Bronchus fibroblast of lung (primary cell): ENCODE measurements around a stretch of chr4.

DNA sequence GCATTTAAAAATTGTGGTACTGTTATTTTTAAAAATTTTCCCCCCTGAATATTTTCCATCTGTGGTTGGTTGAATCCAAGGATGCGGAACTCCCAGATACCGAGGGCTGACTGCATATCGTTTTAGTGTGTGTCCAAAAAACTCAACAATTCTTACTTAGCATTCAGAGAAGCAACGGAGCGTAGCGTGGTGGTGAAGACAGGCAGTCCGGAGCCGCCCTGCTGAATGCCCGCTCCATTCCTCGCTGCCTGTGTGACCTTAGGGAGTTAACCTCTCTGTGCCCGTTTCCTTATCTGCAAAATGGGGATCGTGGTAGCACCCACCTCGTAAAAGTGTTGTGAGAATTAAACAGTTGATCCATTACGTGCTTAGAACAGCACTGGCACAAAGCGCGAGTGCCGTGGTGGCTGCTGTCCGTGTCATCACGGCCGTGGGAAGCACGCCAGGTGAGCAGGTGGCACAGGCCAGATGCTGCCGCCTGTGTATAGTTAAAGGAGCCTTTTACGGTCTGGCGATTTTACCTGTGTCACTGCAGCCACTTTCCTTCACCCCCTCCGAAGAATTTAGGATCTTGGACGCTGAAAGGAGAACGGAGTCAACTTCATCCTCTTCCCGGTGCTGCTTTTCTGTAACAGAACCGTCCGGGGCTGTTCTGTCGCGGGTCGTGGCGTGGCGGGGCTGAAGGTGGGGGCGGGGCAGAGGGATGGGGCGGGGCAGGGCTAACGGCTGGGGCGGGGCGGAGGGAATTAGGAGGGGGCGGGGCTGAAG is 925 bp downstream of the CCDC110 start:
- RAMPAGE, long total RNA = no peak

- RAMPAGE, long total RNA = no peak
These were observed 3.6 kb downstream of the PDLIM3 start for GRCh38 chr4:185531571-185532153.

DNA sequence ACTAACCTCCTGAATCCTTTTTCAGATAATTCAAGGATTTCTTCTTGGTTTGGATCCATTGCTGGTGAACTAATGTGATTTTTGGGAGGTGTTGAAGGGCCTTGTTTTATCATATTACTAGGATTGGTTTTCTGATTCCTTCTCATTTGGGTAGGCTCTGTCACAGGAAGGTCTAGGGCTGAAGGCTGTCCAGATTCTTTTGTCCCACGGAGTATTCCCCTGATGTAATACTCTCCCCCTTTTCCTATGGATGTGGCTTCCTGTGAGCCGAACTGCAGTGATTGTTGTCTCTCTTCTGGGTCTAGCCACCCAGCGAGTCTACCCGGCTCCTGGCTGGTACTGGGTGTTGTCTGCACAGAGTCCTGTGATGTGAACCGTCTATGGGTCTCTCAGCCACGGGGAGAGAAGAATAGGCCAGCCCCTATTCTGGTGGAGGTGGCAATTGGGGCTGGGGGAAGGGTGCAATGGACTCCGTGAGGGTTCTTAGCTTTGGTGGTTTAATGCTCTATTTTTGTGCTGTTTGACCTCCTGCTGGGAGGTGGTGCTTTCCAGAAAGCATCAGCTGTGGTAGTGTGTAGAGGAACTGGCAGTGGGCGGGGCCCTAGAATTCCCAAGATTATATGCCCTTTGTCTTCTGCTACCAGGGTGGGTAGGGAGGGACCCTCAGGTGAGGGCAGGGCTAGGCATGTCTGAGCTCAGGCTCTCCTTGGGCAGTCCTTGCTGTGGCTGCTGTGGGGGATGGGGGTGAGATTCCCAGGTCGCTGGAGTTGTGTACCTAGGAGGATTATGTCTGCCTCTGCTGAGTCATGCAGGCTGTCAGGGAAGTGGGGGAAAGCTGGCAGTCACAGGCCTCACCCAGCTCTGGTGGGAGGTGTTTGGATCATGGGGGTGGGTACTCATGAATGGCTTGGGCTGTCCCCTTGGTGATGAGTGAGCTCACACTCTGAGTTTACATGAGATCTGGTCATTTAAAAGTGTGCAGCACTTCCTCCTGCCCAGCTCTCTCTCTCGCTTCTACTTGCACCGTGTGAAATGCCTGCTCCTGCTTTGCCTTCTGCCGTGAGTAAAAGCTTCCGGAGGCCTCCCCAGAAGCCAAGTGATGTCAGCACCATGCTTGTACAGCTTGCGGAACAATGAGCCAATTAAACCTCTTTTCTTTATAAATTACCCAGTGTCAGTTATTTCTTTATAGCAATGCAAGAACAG is 24.3 kb upstream of the PDLIM3 start:
- RAMPAGE, long total RNA = no peak

- RAMPAGE, long total RNA = no peak
These were observed 83.7 kb upstream of the PDLIM3 start for GRCh38 chr4:185619117-185619371.

DNA sequence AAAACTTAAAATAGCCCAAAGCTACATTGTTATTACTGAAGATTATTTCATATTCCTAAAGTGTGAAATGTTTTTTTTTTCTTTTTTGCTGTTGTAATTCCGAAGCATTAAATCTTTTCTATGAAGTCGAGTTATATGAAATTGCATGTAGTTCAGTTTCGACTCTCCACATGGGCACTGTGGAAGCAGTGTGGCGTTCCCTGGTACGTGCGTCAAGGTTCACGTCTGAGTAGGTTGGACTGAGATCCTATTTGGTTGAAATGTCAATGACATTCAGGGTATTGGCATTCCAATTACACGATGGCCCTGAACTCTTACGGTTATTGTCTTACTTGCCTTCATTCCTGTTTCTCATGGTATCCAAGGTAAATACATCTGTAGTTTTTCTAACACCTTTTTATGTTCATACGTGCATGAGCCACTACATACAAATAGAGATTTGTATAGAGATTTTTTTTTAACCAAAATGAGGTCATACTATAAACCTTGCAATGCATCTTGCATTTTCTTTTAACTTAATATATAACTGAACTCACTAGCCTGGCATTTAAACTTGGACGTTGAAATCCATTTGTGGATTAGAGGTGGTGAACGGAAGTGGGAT is 128.7 kb downstream of the SORBS2 start:
- RAMPAGE, long total RNA = no peak

- RAMPAGE, long total RNA = no peak
These were observed 92.8 kb downstream of the SORBS2 start for GRCh38 chr4:185719134-185719600.

- RAMPAGE, long total RNA = no peak
These were observed 69.3 kb downstream of the SORBS2 start for GRCh38 chr4:185742674-185743148.

GRCh38 chr4:185743435-185744344 is 68.3 kb downstream of the SORBS2 start:
- RAMPAGE, long total RNA = no peak

DNA sequence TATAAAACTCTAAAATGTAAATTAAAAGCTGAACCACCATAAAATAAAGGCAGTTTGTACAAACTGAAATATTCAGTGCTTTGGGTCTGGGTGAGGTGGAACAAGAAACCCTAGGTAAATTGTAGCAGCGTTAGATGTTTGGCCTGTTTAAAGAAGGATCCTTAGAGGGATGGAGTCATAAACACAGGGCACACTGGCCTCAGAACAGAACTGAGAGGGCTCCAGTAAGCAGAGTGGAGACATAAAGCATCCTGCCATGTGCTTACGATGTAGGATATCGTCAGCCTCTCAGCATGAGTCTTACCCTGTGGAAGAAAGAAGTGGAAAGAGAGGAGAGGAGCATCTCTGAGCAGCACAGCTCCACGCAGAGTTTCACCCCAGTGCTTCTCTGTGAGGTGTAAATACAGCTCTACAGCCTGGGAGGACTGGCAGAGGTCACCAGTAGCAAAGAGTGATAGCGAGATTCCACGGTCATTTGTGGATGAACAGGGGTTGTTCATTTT is 27.7 kb upstream of the SORBS2 start:
- RAMPAGE, long total RNA = no peak

- RAMPAGE, long total RNA = no peak
These were observed 53.9 kb upstream of the SORBS2 start for GRCh38 chr4:185865678-185866464.

DNA sequence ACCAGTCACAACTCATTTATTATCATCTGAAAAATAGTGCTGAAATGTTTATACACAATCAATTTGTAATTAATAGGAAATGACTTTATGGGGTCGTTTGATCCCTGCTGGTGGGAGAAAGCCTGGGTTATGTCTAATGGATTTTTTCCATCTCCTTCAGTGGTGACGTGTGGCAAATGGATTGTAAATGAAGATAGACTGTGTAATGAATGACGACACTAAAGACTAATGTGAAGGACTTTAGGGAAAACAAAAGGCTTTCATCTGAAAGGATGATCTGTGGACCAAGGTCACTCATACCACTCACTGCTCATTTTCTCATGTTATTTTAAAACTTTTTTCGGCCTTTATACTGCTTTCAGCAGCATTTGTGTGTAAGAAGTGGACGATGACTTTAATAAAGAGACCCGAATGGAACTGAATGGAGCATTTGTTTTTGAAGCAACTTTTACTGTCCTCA is 102.9 kb upstream of the SORBS2 start:
- RAMPAGE, long total RNA = no peak

GRCh38 chr4:185924602-185924867 is 112.5 kb upstream of the SORBS2 start:
- RAMPAGE, long total RNA = no peak

- RAMPAGE, long total RNA = no peak
These were observed 10.3 kb downstream of the TLR3 start for GRCh38 chr4:186079206-186079774.

GRCh38 chr4:186190380-186190885 is 934 bp upstream of the CYP4V2 start:
- RAMPAGE, long total RNA = no peak

DNA sequence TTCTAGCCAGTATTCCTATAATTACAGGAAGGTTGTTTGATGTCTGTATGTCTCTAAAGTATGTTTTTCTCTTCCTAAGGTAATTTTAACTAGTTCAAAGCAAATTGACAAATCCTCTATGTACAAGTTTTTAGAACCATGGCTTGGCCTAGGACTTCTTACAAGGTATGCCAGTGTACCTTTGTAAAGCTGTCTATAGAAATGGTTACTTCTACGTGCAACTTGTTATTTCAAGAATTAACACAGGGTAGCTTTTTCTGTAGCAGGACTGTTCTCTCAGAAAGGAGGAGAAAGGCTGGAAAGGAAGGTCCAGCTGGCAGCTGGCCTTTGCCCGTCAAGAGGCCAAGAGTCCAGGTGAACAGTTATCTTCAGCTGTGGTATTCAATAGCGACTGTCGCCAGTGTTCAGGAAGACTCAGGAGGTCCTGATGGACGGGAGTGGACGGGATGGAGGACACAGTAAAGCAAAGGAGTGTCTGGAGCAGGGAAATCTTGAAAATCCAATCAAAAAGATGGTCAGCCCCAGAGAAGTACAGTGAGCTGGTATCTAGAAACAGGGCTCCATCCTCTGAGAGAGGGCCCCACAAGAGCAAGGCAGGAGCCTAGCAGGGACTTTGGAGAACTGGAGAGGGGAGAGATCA is 4.7 kb downstream of the CYP4V2 start:
- RAMPAGE, long total RNA = no peak

DNA sequence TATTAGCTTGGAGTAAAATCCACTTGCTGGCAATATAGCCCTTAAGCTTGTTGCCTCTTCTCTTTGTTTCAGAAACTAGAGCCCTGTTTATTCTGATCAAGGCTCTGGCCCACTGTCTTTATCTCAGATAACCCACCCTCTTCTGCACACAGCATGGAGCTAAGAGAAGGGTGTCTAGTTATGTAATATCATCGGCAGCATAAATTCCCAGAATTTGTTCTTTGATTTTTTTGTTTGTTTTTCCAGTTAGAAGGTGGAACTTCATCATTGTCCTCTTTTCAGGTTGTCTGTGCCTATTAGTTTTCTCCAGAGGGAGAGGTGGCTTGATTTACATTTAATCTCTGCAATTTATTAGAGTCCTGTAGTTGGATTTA is 15.3 kb upstream of the F11 start:
- RAMPAGE, long total RNA = no peak

DNA sequence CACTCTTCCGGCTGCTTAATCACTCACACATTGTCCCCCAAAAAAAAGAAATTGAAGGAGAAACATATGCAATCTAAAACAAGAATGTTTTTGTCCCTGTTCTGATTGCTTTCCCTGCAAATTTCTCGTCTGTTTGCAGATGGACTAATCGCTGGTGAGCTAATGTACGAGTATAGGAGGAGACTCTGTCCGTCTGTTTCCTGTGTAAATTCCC is 37.7 kb upstream of the MTNR1A start:
- RAMPAGE, long total RNA = no peak

DNA sequence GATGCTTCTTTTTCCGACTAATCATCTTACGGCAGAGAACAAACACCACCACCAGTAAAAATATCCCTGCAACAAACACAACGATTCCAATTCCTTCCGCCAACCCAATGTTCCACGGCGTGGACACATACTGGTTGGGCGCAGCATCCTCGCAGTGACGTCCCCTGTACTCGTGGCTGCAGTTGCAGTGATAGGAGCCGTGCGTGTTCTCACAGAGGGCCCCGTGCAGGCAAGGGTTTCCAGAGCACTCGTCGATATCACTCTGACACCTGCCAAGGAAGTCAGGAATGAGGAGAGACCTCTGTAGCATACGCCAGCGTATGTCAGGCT is 41.5 kb upstream of the MTNR1A start:
- RAMPAGE, long total RNA = no peak

GRCh38 chr4:186700620-186701773 is 22.7 kb downstream of the FAT1 start:
- RAMPAGE, long total RNA = no peak

DNA sequence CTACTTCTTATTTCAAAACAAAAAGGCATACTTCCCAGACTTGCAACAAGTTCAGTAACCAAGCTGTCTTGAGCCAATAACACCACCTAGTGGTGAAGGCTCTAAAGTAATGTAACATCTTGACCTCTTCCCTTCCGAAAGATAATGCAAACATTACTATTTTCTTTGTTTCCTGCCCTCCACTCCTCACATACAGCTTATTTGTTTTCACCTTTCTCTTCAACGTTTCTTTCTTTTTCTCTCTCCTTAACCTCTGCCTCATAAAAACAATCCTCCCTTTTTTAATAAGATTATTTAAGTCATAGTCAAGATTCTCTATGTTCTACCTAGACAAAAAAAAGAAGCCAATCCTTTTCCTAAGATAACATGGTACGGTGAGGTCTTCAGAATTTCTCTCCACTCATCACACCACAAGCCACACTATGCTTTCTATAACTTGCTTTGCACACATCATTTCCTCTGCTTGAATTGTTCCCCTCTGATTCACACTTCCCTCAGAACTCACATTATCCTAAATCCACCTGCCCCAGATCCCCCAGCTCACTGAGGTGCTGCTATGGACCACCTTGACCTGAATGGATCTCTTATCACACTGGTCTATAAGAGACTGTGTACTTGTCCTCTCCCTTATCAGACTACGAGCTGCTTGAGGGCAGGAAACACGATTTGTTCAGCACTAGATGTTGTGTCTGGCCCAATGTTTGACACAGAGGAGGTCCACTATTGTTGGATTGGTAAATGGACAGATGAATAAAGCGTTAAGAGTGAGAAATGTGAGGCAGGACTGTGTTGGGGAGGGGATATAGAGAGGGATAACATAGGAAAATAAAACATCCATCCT is 3.4 kb downstream of the FAT1 start:
- RAMPAGE, long total RNA = no peak